B cell (primary cell): ENCODE results near the genes ANKRD34A and GPR89B.

GRCh38 chr1:145963996-145965195 lies at the start of gene ANKRD34A:
Gene ANKRD34A (minus strand): TSS chr1:145964575.
- PRO-cap, result bidirectional peak, plus-strand start at chr1:145964719, minus-strand start at chr1:145964575
- CAGE, long polyA plus RNA, result start-site peak on the plus strand at chr1:145964689-145964728, 757 and 1,066 reads in 2 replicates

GRCh38 chr1:145978522-145979222 lies 14.2 kb downstream of the POLR3GL start:
- PRO-cap, result no peak
- CAGE, long polyA plus RNA, result no peak

DNA sequence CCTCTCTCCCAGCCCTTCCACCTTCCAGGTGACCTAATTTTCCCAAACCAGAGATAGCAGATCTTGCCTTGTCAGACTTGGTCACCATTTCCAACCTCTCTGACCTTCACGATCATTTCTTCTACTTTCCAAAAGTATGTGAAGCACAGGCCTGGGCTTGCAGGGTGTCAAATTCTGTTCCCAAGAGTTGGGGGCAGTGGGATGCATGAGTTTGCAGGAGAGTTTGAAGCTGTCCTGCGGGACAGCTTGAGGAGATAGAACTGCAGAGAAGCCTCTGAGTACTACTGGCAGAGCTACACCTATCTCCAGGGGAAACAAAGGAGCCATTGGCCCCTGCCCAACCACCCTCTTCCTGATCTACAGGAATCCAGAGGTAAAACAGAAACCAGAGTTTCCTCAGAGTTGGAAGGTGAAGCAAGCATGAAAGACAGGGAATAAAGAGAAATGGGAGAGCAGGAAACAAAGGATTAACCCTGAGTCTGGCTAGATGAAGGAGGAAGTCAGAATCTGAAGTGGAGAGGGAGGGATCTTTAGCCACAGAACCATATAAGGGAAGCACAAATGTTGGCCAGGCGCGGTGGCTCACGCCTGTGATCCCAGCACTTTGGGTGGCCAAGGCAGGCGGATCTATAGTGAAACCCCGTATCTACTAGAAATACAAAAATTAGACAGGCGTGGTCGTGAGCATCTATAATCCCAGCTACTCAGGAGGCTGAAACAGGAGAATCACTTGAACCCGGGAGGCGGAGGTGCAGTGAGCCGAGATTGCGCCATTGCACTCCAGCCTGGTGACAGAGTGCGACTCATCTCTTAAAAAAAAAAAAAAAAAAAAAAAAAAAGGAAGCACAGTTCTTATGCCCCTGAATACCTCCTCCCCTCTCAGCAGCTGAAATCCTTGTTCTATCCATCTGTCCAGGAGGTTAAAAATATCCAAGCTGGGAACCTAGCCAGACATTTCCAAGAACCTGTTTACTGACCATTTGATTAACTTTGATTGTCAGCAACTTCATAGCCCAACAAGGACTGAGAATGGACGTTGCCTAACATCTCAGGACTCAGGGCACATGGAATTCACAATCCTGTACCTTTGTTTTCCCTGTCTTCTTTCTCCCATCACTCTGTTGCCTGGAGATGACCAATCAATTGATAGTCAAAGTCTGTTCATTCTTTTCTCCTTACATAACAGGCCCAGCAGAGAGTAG lies 10.9 kb downstream of the TXNIP start:
- PRO-cap, result no peak
- CAGE, long polyA plus RNA, result no peak

DNA sequence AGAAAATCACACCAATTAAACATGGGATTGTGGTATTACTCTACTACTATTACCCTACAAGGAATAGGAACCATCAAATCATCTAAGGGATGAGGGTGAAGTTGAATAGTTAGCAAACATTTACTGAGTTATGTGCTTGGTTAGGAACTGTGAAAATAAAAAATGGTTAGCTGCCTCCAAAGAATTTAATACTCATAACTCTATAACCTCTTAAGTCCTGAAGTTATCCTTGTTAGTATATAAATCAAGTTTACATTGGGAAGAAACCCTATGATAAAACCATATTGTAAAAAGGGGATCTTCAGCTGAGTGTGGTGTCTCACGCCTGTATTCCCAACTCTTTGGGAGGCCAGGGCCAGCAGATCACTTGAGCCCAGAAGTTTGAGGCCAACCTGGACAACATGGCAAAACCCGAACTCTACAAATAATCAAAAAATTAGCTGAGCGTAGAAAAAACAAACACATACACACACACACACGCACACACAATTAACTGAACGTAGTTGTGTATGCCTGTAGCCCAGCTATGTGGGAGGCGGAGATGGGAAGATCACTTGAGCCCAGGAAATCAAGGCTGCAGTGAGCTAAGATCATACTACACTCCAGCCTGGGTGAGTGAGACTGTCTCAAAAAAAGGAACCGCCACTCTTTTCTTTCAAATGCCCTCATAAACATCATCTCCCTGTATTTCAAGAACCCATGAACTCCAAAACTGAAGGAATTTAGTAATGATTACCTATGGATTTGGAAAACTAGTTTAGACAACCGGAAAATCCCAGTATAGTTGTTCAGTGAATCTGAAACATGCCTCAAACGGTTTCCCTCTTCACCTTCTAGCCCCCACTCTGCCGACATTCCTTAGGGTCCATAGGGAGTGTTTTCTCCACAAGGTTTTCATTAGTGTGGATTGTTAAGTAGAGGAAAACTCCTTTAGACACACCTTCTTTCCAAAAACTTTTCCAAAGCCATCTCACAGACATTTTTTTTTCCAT lies 4.6 kb downstream of the TXNIP start:
- PRO-cap, result no peak
- CAGE, long polyA plus RNA, result no peak

- PRO-cap, result no peak
- CAGE, long polyA plus RNA, result no peak
Measured at GRCh38 chr1:146009956-146010749, 11.4 kb downstream of the HJV start.

GRCh38 chr1:146049099-146049346 lies 27.5 kb upstream of the HJV start:
- PRO-cap, result no peak
- CAGE, long polyA plus RNA, result no peak

- PRO-cap, result no peak
- CAGE, long polyA plus RNA, result no peak
Measured at GRCh38 chr1:147109645-147110022, 62.6 kb downstream of the PRKAB2 start.

DNA sequence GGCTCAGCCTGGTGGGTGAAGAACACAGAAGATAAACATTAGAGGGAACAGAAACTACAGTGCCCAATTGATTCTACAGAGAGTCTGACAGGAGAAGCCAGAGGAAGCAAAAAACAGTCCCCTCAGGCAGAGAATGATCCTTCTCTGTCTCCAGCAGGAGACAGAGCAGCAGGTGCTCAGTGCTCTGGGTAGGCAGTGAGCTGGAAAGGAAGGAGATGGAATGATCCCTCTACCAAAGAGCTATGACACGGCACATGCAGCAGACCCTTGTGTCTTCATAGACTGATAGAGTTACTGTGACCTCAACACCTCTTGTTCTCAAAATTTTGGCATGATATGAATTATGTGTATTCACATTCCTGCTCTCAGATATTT lies 62.3 kb downstream of the PRKAB2 start:
- PRO-cap, result no peak
- CAGE, long polyA plus RNA, result no peak

- PRO-cap, result no peak
- CAGE, long polyA plus RNA, result no peak
Measured at GRCh38 chr1:147181393-147182065, 9.3 kb upstream of the PRKAB2 start.

DNA sequence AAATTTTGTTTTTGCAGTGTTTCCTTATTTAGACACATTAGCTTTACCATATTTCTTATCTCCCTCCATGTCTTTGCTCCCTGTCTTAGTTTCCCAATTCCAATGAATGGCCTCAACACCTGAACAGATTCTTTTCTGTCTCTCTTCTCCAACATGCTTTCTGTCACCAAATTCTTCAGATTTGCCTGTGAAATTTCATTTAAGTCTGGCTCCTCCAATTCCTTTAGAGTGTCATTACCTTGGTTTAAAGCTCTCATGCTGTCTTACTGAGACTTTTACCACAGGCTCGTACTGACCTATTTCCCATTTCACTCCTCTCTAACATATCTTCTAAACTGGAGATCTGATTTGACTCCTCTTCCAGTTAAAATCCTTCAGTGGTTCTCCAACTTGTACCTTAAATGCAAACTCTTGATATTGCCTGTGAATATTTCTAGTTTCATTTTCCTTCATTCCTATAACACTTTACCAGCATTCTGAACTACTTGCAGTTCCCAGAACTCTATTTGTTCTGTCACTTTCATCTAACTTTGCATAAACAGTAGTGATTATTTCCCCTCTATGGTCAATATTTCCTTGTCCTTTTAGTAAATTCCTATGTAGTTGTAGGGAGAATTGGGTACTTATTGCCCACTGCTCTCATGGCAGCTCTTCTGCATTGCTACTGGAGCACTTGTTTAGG lies 24.5 kb upstream of the PRKAB2 start:
- PRO-cap, result no peak
- CAGE, long polyA plus RNA, result no peak

DNA sequence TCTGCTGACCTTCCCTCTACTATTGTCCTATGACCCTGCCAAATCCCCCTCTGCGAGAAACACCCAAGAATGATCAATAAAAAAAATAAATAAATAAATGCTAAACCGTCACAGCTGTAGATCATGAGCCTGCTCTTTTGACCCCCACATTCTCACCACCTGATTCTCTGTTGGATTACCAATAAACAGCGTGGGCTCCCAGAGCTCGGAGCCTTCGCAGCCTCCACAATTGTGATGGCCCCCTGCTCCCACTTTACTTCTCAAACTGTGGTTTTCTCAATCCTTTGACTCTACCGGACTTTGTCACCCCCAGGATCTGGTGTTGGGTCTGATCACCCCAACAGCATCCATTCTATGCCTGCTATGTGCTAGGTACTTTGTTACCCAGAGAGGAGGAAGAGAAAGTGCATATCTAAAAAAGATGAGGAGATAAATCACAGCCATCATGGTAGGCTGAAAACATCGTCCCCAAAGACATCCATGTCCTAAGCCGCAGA lies 8.4 kb upstream of the CHD1L start:
- PRO-cap, result no peak
- CAGE, long polyA plus RNA, result no peak

DNA sequence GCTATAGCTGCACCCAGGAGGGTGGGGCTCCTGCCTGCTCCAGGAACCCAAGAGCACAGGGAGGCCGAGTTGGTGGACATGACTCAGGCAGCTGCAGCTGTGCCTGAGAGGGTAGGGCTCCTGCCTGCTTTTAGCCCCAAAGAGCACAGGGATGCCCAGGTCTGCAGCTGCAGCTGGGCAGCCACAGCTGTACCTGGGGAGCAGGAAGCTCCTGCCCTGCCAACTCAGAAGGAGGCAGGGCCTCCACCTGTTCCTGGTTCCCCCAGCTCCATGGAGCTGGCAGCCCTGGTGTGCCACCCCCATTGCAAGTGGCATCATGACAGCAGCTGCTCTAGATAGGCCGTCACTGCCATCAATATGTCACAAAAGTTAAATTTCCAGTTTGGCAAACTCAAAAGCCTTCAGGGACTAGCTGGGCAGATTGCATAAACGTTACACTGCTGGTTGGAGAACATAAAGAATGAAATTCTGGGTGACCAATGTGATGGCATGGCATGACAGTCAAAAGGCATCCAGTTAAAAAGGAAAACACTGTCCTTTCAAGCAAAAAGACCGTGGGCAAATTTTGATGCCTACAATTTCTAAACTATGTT lies 5.1 kb upstream of the CHD1L start:
- PRO-cap, result no peak
- CAGE, long polyA plus RNA, result no peak

DNA sequence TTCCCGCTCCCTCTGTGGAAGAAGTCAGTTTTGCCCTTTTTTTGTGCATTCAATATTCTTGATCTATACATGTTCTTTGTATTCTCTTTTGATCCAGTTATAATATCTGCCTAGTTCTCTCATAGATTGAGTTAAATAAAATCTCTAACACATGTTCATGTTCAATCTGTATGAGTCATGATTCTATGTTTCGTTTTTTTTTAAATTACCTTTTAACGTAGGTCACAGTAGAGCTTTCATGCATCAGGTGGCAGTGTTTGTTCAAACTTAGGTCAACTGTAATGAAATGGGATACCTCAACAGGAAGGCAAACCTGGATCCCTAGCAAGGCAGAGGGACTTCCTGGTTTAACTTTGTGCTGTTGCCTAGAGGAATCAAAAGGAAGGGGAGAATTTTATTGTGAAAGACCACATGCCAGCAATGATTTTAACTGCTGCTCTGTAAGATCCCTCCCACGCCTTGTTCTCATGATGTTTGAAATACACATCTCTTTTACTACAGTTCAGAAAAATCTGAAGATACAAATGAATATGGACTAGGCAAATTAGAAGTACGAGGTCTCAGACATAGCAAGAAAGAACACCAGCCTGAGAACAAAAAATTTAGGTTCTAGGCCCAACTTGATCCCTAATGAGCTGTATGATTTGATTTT lies 25.9 kb upstream of the BCL9 start:
- PRO-cap, result no peak
- CAGE, long polyA plus RNA, result no peak

GRCh38 chr1:147542582-147542995 lies 1.3 kb downstream of the BCL9 start:
- PRO-cap, result no peak
- CAGE, long polyA plus RNA, result no peak

DNA sequence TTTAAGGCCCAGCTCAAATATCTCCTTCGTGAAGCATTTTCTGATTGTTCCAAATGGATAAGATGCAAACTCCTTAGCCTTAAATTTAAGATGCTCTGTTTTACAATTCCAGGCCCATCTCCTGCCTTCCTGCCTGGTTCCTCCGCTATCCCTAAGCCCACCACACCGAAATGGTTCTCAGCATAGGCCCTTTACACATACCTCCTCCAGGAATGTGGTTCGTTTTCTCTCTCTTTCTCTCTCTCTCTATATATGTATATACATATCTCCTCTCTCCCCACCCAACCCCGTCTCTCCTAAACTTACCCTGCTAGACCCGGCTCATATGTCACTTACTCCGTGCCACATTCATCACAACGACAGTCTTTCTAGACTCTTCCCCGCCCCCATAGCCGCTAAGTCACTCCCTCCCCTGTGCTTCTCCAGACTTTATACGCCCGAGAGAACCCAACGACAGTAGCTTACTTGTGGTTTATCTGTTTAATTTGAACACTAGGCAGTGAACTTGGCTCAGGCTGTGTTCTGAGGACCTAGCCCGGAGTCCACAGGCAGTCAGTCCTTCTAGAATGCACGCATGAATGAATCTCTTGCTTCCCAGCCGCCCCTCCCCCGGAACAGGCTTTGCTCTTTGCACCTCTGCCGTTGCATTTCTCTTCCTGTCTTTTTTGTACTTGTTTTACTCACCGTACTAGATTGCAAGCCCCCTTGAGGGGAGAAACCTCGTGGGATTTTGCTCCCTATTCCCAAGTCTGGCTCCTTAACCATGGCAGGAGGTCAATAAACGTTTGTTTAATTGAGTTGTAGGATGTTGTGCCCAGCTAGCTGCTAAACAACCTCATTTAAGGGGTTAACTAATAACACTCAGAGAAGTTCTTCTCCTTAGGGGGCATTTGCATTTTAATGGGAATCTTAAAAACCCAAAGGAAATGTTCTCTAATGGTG lies 45.8 kb downstream of the BCL9 start:
- PRO-cap, result no peak
- CAGE, long polyA plus RNA, result no peak

- PRO-cap, result bidirectional peak, plus-strand start at chr1:147599826, minus-strand start at chr1:147599629
- CAGE, long polyA plus RNA, result no peak
Measured at GRCh38 chr1:147599762-147599938, 58.3 kb downstream of the BCL9 start.

GRCh38 chr1:147738756-147739107 lies 21.7 kb downstream of the GJA5 start:
- PRO-cap, result no peak
- CAGE, long polyA plus RNA, result no peak

GRCh38 chr1:147771684-147772309 lies 11.4 kb upstream of the GJA5 start:
- PRO-cap, result no peak
- CAGE, long polyA plus RNA, result no peak

DNA sequence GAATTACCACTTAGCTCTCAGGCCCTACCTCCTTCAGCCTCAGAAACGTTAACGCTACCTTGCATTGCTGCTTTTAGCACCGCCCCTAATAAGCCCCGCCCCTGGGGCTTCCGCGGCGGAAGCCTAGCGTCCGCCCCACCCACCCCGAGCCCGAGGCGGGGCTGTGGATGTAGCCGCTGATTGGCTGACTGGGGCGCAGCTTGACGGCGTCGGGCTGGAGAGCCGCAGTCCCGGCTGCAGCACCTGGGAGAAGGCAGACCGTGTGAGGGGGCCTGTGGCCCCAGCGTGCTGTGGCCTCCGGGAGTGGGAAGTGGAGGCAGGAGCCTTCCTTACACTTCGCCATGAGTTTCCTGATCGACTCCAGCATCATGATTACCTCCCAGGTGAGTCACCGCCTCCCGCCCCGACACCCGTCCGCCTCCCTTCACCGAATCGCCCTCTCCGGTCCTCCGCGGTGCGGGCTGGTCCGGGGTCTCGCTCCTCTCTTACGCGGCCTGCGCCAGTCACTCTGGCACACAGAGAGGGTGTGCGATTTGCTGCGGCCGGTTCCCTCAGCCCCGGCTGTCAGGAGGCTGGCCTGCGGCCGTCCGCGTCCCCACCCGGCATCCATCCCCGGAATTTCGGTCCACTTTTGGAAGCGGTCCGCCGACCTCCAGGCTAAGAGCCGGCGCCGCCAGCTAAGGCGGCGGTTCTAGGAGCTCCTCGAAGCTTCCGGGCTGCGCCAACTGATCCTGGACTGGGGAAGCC lies at the start of gene GPR89B:
TSS of gene GPR89B (plus strand) at position 225 of the 747 bp plus-strand sequence.
- PRO-cap, result bidirectional peak, plus-strand start at position 198 of the sequence, minus-strand start at position 125 of the sequence
- CAGE, long polyA plus RNA, result no peak

- PRO-cap, result no peak
- CAGE, long polyA plus RNA, result no peak
Measured at GRCh38 chr1:148307653-148307905, 155.5 kb upstream of the NBPF11 start.